Osteocyte (in vitro differentiated cells): Measurements from ENCODE around the genes GSTT2B, CRYBB3 and SEZ6L.

GRCh38 chr22:23833907-23834655 lies 4.7 kb downstream of the DERL3 start:
- PRO-cap, result no peak

GRCh38 chr22:23834656-23835174 lies 4.1 kb downstream of the DERL3 start:
- PRO-cap, result no peak

DNA sequence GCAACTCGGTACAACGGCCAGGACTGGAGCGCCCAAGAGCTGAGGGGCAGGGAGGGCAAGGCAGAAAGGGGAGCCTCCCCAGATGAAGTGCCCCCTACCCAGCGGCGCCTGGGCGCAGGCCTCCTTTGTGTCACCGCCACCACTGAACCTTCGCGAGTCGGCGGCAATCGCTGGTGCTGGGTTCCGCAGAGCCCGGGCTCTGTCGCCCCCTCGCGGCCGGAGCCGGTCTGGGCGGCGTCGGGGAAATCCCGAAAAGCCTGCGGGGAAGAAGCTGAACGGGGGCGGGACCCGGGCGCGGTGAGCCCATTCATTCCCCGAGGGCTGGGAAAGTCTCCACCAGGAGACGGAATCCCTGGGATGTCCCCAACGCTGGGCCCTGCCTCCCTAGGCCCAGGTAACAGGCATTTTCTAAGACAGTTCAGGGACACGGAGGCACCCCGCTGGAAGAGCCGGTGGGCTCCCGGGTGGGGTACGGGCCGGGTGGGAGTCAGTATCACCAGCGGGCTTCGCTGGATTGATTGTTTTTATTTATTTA lies 8.1 kb upstream of the SLC2A11 start:
- PRO-cap, result no peak

- PRO-cap, result no peak
These were observed 2.1 kb downstream of the MIF start for GRCh38 chr22:23895978-23897019.

DNA sequence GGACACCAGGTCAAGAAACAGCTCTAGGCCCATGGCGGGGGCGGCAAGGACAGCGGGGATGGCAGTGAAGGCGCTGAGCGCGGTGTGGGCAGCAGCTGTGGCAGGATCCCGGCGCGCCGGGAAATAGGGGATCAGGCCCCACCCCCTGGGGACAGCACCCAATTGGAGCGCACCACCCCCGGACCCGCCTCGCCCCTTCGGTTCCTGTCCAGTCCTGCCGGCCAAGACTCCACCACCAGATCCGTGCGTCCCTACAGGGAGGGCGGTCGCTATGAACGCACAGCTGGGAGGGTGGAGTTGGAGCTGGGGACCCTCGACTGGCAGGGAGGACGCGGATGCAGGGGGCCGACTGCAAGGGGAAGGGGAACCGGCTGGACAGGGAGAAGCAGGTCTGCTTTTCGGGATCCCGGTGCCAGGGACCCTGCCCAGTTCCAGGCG lies at the start of gene GSTT2B:
Gene GSTT2B (minus strand): TSS at position 97 of the 438 bp plus-strand sequence.
- PRO-cap, result no peak

- PRO-cap, result no peak
These were observed 59.5 kb downstream of the CABIN1 start for GRCh38 chr22:24070478-24071083.

DNA sequence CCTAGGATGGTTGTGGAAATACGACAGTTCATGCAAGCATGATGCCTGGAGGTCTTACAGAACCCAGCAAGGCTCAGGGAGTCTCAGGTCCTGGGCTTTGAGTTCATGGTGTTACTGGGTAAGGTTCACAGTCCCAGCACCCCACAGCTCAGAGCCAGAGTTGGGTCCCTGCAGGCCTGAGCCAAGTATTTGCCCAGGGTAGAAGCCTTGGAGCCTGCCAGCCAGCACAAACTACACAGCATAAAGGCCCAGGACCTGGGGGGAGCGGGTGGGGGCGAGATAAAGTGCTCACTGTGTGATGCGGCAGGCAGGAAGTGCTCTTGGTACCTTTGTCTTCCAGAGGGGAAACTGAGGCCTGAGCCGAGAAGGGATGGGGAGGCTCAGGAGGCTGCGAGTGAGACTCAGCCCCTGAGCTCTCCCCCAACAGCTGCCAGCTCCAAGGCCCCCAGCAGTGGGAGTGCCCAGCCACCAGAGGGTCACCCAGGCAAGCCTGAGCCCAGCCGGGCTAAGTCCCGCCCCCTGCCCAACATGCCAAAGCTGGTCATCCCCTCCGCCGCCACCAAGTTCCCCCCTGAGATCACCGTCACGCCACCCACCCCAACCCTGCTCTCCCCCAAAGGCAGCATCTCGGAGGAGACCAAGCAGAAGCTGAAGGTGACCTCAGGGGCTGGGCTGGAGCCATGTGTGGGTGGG lies 4.0 kb upstream of the SUSD2 start:
- PRO-cap, result no peak

DNA sequence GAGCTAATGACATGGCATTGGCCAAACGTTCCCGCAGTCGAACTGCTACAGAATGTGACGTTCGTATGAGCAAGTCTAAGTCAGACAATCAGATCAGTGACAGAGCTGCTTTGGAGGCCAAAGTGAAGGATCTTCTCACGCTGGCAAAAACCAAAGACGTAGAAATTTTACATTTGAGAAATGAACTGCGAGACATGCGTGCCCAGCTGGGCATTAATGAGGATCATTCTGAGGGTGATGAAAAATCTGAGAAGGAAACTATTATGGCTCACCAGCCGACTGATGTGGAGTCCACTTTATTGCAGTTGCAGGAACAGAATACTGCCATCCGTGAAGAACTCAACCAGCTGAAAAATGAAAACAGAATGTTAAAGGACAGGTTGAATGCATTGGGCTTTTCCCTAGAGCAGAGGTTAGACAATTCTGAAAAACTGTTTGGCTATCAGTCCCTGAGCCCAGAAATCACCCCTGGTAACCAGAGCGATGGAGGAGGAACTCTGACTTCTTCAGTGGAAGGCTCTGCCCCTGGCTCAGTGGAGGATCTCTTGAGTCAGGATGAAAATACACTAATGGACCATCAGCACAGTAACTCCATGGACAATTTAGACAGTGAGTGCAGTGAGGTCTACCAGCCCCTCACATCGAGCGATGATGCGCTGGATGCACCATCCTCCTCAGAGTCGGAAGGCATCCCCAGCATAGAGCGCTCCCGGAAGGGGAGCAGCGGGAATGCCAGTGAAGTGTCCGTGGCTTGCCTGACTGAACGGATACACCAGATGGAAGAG lies 51.0 kb downstream of the SPECC1L start:
- PRO-cap, result no peak

- PRO-cap, result no peak
These were observed 1.5 kb upstream of the UPB1 start for GRCh38 chr22:24493550-24494029.

- PRO-cap, result no peak
These were observed 11.9 kb downstream of the UPB1 start for GRCh38 chr22:24506948-24507493.

- PRO-cap, result no peak
These were observed 15.0 kb downstream of the GUCD1 start for GRCh38 chr22:24539790-24540442.

DNA sequence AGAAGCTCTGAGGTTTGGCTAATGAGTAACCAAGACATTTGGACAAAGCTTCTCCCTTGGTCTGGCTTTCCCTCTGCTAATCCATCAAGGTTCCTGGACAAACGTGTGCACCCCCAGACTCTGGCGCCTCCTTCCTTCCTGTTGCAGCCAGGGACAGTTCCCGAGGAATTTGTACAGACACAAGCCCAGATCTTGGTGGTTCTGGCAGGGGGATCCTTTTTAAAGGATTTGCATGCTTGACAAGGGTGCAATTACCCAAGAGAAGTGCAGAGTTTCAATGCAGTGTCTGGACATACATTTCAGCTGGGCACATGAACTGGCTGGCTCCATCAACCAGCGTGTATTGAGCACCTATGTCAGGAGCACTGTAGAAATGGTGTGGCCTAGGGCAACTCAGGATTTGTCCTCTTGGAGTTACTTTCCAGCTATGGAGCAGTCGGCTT lies 1.7 kb downstream of the KIAA1671 start:
- PRO-cap, result no peak

- PRO-cap, result no peak
These were observed 23.7 kb downstream of the KIAA1671 start for GRCh38 chr22:24975941-24976921.

DNA sequence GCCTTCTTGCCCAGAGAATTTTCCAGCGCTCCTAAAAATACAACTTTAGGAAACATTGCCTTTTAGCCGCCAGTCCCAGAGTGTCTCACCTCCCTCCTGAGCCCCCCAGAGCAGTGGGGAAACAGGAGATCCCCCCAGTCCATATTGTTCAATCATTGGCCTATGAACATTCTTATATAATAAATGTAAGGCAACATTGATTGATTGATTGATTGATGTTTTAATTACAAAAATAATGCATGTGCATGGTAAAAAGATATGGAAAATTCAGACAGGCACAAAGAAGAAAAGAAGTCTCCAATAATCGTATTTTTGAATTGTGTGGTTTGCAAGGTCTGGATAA lies 118.8 kb downstream of the KIAA1671 start:
- PRO-cap, result no peak

- PRO-cap, result no peak
These were observed 103.3 kb upstream of the CRYBB3 start for GRCh38 chr22:25096385-25096727.

GRCh38 chr22:25199601-25200309 lies at the start of gene CRYBB3:
Gene CRYBB3, plus strand, starts transcription at chr22:25199858.
- PRO-cap, result no peak

DNA sequence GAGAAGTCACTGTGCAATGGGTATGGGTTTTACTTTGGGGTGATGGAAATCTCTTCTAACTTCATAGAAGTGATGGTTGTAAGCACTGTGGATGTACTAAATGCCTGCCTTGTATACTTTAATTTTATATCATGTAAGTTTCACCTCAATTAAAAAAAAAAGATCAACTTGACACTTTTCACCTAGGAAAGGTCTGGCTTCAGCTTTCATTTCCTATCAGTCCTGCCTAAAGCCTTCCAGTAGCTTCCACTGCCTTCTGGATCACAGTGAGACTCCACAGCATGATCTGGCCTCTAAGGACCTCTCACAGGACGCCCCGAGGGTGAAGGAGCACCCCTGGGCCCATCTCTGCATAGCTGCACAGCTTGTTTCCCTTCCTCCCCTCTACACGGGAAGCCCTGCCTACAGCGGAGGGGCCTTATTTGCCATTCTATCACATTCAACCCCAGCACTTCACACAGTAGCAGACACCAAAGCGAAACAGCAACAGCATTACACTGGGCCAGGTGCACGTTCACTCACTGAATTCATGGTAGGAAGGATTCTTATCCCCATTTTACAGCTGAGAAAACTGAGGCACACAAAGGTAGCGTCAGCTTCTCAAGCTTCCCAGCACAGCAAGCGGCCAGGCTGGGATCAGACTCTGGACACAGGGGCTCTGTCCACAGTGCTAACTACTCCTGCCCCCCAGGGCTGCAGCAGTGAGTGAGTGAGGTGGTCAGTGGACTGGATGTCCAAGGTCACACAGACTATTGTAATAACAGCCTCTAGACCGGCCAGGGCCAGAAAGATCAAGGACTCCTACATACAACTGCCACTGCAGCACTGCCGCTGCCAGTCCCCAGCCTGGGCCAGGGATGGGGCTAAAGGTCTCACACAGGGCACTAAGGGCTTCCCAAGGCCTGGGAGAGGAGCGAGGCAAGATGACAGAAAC lies 162.2 kb upstream of the GRK3 start:
- PRO-cap, result no peak

GRCh38 chr22:26168570-26170022 lies at the start of gene SEZ6L:
Gene SEZ6L, plus strand, starts transcription at chr22:26169462.
- PRO-cap, result no peak

GRCh38 chr22:26525550-26526662 lies 13.6 kb upstream of the TFIP11 start:
- PRO-cap, result no peak

GRCh38 chr22:26534105-26534870 lies 22.0 kb upstream of the TFIP11 start:
- PRO-cap, result no peak